Left lobe of liver (tissue), 1 donor: ENCODE measurements around a stretch of chr2.

GRCh38 chr2:16105284-16106103 is 165.1 kb downstream of the MYCN start:
- PRO-cap: no peak

GRCh38 chr2:16227976-16228439 is 287.7 kb downstream of the MYCN start:
- PRO-cap: no peak

- PRO-cap: unidirectional peak, minus-strand start at chr2:16560760
Measured at GRCh38 chr2:16560509-16561041, 105.1 kb downstream of the CYRIA start.

- PRO-cap: no peak
Measured at GRCh38 chr2:16563945-16564510, 101.6 kb downstream of the CYRIA start.

GRCh38 chr2:16608677-16609387 is 56.8 kb downstream of the CYRIA start:
- PRO-cap: no peak

GRCh38 chr2:16612499-16613068 is 53.0 kb downstream of the CYRIA start:
- PRO-cap: no peak

- PRO-cap: no peak
Measured at GRCh38 chr2:16628167-16629108, 37.2 kb downstream of the CYRIA start.

DNA sequence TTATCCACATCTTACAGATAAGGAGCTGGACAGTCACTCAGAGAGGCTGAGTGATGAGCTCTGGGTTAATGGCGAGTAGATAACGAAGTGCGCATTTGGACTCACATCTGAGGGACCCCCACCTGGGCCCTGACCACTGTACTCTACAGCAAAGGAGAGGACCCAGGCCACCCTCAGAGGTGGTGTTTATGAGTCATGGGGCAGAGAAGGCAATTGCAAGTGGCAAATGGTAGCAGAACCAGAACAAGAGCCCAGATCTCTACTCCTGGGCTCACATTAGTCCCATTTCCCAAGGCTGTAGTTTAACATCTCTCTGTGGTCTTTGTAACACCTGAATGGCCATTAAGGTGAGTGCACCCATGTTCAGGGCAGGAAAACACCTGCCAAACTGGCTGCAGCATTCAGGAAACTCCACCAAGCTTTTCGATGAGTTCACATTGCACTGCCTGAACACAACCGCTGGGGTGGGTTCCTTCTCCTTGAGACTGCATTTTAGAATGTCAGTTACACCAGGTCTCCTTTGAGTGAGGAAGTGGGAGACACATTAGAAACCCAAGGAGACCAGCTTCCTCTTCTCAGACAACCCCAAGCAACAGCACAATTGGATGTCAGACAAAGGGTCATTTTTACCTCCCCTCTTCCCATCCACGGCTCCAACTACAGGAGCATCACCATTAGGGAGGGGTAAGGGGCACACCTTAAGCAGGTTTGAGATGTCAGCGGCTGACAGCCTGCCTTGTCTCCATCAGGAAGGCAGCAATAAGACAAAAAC is 35.3 kb downstream of the CYRIA start:
- PRO-cap: no peak

- PRO-cap: no peak
Measured at GRCh38 chr2:16663186-16663994, 2.2 kb downstream of the CYRIA start.

DNA sequence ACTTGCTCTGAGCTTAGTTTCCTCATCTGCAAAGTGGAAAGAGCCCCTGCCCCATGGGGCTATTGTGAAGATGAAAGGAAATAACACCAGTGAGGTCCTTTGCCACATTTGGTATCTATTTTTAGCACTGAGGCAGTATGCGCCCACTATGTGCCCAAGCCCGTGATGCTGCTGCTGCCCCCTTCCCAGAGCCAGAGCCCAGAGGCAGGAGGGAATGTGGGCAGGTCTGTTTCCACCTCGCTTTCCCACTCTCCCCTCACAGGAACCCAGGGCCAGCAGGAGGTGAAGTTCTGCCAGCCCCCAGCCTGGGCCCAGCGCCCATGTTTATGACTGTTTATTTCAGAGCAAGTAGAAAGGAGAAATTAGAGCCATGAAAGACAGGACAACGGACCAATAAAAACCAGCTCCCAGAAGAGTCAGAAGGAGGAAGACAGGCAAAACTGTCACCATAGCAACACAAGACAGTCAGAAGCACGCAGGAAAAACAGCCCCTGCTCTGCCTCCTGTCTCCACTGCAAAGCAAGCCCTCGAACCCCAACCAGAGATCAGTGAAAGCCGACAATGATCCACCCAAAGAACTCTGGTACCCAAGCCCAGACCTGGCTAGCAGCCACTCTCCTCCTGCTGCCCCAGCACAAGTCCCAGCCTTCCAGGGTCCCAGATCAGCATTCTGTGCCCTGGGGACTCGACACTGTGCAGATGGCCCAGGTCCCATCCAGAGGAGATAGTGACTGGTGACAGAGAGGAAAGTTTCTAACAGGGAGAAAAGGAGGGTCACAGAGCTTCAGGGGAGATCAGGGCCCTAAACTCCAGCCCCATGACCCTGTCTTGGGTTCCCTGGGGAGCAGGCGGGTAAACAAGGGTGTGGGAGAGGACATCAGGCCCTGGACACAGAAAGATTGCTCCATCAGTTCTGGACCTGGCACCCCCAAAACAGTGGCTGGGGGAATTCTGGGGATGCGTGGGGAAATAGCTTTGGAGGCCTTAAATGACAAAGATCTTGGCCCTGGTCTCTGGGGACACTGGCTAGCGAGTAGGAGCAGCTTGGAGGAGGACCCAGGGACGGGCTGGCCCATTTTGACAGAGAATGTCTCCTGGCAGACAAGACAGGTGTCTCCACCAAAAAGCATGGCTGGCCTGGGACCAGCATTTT is 1.3 kb downstream of the CYRIA start:
- PRO-cap: bidirectional peak, plus-strand start at position 464 of the sequence, minus-strand start at position 328 of the sequence

- PRO-cap: no peak
Measured at GRCh38 chr2:16665417-16665758, 246 bp downstream of the CYRIA start.

- PRO-cap: no peak
Measured at GRCh38 chr2:17557565-17558283, 17.2 kb downstream of the VSNL1 start.

DNA sequence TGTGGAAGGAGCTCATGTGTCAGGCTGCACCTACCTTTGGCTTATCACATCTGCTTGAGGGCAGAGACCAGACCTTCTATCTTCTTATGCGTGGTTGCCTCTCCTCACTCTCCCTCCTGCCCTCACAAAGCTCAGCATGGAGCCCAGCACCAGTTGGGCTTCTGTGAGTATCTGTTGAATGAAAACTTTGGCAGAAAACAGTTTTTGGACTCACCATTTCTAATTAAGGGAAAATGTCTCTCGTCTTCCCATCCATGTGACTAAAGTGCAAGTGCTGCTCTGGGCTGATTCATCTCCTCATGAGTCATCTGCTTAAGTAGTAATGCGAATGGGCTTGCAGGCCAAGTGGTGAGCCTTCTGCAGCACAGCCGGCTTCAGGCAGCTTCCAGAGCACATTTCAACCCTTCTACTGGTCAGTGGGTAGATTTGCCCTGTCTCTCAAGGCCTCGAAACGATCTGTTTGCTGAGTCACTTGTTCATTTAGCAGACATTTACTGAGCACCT is 102.6 kb downstream of the VSNL1 start:
- PRO-cap: no peak

GRCh38 chr2:17820902-17821474 is 4.7 kb downstream of the MSGN1 start:
- PRO-cap: no peak

DNA sequence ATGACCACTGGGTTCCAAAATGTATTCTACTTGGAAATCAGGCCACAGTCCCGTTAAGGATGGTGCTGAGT is 1.0 kb downstream of the RDH14 start:
- PRO-cap: no peak

DNA sequence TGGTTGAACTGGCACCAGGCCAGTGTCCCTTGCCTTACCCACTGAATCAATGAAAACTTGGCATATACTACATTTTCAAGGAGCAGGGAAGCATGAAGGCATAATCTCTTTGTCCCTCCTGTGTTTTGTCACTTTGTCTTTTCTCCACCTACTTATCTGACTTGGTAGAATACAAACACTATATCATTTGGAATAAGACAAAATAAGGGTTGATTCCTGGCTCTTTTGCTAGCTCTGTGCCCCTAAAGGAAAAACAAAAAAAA is 366.5 kb downstream of the OSR1 start:
- PRO-cap: bidirectional peak, plus-strand start at position 72 of the sequence, minus-strand start outside the sequence

DNA sequence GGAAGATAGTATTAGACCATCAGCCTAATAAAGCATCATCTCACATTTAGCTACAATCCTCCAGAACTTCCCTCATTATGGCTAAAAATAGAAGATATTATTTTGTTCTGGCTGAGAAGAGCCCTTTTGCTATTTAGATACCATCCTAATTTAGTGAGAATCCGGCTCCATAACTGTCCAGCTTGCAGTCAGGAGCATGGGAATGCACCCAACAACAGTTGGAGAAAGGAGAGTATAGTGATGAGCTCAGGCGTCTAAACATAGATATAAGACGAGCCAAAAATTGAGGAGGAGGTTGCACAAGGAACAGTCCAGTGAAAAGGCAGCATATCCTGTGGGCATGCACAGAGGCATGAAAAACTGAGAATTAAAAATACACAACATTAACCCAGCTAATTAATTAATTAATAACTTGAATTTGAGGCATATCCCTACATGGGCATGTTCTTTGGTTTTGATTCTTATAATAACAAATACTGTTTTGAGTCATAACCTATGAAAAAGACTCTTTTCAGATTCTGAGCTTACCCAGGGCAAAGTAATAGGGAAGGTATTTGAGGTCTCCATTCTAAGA is 311.4 kb downstream of the OSR1 start:
- PRO-cap: no peak

DNA sequence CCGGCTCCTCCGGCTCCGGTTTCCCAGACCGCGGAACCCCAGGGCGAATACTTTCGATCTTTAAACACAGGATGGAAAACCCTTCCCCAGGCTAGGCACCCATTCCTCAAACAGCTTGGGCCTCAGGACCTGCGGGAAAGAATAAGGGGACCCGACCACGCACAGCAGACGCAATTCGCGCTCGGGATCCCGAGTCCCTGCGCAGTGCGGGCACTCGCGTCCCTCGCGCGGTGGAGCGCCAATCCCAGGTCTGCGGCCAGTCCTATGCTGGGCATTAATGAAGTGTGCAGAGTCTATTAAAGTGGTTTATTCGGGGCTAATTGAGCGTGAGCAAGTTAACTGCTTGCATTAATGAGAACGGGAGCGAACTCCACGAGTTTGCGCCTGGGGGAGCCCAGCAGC is 1.9 kb downstream of the OSR1 start:
- PRO-cap: no peak

DNA sequence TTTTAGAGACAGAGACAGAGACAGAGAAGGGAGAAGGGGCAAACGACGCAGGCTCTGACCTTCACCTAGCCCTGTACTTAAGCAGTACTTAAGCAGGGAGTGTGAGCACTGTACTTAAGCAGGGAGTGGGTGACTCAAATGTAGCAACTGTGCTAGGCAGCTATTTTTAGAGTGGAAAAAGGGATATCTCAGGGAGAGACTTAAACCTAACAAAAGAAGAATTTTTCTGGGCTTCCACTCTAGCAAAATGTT is 154.5 kb downstream of the TTC32 start:
- PRO-cap: no peak

DNA sequence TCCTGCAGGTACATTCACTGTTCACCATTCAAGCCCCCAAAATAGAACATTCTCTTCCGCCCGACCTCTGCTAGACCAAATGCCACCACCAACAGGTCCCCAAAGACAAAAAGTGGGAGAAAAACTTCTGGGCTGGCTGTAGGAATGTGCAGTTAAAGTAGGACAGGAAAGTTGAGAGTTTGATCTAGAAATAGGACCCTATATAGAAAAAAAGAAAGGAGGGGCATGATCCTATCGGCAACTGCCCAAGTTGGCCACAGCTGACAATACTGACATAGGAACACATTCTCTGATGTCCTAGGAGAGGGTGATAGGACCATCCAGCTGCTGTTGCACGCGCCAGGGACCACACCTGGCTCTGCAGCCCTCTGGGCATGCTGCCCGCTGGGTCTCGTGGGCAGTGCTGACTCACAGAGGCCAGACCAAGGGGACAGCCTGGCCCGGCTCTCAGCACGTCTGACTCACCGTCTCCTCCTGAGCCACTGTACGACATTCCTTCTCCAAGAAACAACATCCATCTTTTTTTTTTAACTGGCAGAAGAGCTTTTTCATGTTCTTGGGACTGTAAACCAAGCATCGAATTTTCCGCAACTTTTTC is 100.5 kb downstream of the TTC32 start:
- PRO-cap: no peak